SJCRH30 (cell line): ENCODE results near the genes MAG, GPR42, ZBTB32 and HSPB6.

DNA sequence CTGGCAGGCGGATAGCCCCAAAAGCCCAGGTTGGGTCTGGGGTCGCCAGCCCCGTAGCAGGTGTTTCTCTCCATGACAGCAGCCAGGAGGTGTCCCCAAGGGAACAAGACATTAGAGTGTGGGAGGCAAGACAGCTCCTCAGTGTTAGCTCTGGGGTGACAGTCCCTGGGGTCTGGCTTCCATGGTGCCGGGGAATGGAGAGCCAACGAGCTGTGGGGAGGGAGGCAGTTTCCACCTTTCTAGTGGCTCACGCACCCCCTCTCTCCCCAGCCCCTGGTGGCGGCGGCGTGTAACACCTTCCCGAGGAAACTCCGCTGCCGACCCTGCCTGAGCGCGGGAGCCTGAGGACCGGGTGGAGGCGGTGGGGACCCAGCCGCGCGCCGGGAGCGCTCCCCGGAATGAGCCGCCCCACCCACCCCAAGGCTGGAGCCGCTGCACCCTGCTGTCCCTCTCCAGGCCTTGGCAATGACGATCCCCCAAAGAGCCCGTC is 866 bp upstream of the FXYD5 start:
- RAMPAGE, long total RNA = no peak

DNA sequence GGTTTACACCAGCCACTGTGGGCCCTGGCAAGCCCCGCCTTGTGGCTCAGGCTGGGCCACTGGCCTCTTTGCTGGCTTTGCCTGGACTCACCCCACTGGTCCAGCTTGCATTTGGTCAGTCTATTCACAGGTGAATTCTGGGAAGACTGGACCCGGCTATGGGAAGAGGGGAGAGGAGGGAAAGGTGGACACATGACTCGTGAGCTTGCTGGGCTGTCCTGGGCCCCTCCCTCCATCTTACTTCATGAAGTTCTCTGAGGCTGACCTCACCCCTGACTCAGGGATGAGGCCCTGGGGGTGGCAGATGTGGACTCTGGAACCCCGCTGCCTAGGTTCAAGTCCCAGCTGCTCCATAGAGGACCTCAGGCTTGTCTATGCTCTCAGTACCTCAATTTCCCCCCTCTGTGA is 14.3 kb downstream of the FAM187B start:
- RAMPAGE, long total RNA = no peak

DNA sequence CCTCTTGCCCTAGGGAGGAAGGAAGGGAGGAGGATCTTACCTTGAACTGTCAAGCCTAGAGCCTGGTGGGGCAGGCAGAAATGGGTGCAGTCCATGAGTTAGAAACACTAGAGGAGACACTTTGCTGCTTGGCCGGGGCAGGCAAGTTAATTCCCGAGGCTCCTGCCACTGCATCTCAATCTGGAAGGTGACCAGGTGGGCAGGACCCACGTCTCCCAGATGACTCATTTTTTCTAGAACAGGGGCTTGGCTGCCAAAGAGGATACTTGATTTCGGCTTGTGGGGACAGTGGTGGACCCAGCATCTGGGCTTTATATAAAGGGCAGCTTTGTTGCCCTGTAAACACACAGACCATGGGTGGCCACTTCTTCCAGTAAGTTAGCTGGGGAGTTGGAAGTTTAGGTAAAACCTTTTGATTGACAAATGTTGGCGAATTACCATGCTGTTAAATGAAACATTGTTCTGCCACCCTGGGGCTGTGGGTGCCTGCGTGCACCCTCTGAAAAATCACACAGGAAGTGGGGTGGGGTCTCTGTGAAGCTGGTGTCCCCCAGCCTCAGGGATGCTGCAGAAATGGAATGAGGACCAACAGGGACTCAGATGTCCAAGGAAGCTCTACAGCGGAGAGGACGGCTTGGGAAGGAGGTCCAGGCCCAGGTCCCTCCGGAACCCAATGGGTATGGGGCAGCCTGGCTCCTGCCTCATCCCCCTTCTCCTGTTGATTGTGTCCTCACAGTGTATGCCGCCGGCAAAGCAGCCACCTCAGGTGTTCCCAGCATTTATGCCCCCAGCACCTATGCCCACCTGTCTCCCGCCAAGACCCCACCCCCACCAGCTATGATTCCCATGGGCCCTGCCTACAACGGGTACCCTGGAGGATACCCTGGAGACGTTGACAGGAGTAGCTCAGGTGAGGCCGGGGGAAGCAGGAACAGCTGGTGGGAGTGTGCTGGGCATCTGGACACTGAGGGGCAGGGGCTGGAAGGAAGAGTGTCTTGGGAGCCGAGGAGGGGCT is 2.8 kb upstream of the USF2 start:
- RAMPAGE, long total RNA = no peak

DNA sequence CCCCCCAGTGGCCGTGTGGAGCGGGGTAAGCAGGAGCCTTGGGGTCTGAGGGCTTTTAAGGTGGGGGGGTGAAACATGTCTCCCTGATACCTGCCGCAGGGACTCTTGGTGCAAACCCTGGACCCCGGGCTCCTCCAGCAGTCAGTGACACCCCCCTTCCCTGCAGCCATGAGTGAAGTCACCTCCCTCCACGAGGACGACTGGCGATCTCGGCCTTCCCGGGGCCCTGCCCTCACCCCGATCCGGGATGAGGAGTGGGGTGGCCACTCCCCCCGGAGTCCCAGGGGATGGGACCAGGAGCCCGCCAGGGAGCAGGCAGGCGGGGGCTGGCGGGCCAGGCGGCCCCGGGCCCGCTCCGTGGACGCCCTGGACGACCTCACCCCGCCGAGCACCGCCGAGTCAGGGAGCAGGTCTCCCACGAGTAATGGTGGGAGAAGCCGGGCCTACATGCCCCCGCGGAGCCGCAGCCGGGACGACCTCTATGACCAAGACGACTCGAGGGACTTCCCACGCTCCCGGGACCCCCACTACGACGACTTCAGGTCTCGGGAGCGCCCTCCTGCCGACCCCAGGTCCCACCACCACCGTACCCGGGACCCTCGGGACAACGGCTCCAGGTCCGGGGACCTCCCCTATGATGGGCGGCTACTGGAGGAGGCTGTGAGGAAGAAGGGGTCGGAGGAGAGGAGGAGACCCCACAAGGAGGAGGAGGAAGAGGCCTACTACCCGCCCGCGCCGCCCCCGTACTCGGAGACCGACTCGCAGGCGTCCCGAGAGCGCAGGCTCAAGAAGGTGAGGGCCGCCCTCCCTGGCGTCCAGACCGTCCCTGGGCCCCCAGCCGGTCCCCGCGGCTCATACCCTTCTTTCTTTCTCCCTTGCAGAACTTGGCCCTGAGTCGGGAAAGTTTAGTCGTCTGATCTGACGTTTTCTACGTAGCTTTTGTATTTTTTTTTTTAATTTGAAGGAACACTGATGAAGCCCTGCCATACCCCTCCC is 1.5 kb upstream of the USF2 start:
- RAMPAGE, long total RNA = no peak

GRCh38 chr19:35270962-35271373 is 2.2 kb downstream of the USF2 start:
- RAMPAGE, long total RNA = no peak

- RAMPAGE, long total RNA = no peak
These were observed 2.7 kb downstream of the USF2 start for GRCh38 chr19:35271374-35272035.

GRCh38 chr19:35273122-35273323 is 4.3 kb downstream of the USF2 start:
- RAMPAGE, long total RNA = no peak

DNA sequence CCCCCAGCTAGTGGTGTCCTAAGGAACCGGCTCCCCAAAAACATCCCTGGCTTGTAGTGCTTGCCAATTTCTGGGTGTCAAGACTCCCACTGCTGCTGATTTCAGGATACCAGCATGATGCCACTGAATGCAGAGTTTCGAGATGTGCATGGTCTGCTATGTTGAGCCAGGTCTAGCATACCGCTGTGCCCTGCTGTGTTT is 1.4 kb upstream of the HAMP start:
- RAMPAGE, long total RNA = no peak

DNA sequence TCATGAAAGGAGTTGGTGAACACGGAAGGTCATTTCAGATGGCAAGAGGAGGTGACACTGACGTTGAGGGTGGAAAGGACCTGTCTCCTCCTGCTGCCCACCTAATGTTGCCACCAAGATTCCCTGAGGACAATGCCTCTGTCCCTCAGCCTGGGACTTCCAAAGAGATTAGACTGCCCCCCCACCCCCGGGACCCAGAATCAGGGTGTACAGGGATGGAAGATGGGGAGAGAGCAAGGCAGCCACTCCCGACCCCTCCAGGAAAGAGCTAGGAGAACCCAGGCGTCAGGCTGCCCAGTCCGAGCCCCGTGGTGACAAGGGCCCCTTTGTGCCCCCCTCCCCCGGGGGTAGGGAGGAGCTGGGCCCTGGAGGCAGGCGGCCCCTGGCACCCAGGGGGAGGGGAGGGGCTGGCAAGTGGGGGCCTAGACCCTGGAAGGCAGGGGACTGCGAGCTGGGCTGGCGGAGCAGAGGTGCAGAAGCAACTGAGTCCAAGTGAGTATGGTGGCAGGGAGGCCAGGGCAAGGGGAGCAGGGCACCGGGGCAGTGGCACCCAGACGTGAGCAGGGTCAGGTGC is at the start of gene MAG:
Gene MAG, plus strand, starts transcription at position 449 of the 574 bp plus-strand sequence.
- RAMPAGE, long total RNA = no peak

- RAMPAGE, long total RNA = no peak
These were observed 339 bp downstream of the CD22 start for GRCh38 chr19:35329343-35329708.

DNA sequence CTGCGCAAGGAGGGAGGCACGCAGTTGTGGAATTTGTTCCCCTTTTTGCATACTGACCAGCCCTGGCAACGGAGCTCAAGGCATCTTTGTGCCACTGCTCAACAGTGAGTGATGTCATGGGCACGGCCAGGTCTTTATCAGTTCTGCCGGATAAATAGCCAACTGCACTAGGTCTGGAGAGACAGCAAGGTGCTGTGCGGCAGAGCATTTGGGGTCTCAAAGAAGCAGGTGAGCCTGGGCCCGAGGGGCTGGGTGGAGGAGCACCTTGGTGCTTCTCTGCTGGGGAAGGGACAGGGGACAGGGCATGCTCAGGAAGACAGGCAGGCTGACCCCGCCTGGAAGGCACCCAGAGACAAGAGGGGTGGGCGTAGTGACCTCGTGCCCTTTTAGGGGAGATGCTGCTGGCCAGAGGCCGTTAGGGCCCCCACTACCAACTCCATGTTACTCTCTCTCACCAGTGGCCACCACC is at the start of gene GPR42:
Gene GPR42, plus strand, starts transcription at position 178 of the 469 bp plus-strand sequence.
- RAMPAGE, long total RNA = no peak

DNA sequence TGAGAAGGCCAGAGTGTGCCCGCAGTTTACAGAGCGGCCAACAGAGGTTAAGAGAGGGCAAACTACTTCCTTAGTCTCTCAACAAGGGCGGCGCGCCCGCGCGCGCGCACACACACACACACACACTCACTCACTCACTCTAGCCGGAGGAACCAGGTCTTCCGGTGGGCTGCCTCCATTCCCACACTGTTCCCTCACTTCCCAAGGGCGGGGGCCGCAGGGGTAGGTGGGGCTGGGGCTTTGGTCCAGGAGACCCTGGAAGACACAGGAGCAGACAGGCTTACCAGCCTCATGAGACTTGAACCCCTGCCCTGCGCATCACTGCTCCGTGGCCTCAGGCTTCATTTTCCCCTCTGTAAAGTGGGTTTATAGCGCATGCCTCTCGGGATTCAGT is 828 bp downstream of the GAPDHS start:
- RAMPAGE, long total RNA = no peak

GRCh38 chr19:35551659-35551870 is 6.1 kb downstream of the TMEM147 start:
- RAMPAGE, long total RNA = no peak

DNA sequence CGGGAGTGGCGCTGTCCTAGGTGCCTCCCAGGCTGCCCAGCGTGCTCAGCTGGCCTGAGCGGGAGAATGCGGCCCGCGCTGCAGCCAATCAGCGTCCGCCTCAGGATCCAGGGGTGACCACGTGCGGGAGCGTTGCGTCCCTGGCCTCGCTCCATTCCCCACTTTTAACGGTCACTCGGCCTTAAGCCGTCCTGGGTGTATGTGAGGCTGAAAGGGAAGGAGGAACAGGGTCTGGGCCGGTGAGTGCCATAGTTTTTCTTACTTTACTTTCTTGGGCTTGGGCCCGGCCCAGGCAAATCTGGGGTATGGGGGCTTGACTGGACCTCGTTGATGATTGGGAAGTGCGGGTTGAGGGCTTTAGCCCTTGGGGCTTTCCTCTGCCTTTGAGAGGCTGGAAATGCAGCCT is at the start of gene ZBTB32:
Gene ZBTB32, plus strand, starts transcription at position 174 of the 406 bp plus-strand sequence.
- RAMPAGE, long total RNA = no peak

- RAMPAGE, long total RNA = no peak
These were observed 4.7 kb upstream of the KMT2B start for GRCh38 chr19:35712823-35713796.

DNA sequence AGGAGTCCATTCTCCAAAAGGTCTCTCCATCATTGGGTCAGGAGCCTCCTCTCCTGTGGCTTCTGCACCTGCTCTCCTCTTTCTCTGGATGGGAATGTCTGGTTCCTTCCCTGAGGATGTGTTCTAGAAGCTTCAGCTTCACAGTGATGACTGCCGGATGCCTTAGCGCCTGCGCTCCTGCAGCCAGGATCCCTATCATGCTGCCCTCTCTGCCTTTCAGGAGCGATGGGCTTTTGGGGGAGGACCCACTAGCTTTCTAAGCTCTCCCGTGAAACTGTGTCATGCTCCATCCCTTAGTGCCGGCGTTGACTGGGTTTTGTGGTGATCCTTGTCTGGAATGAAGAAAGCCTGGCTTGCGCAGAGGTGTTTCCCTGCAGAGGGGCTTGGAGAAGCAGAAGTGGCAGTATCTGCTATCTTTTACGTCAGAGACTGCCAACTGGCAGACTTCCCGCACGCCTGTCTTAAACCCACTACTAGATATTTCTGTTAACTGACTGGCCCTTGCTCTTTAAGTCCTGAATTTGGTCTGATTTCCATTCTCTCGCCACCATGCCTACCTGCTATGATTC is 3.9 kb upstream of the KMT2B start:
- RAMPAGE, long total RNA = no peak

DNA sequence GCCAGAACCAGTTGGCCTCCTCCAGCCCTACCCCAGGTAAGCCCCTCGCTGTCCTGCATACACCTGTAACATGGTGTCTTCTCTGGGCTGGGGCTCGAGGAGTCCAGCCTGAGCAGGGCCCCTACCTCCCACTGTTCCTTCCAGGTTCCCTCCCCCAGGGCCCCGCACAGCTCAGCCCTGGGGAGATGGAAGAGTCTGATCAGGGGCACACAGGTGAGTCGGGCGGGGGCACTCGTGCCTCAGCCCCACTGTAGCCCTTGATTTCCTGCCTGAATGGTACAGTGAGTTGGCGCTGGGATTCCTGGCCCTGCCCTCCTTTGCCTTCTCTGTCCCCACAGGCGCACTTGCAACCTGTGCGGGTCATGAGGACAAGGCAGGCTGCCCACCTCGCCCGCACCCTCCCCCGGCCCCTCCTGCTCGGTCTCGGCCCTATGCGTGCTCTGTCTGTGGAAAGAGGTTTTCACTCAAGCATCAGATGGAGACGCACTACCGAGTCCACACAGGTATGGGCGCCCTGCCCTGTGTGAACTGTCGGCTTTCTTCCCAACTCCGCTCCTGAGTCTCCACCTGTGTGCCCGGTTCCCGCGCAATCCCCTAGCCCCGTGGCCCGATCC is 1.9 kb upstream of the KMT2B start:
- RAMPAGE, long total RNA = no peak

GRCh38 chr19:35722413-35723341 is 4.9 kb downstream of the KMT2B start:
- RAMPAGE, long total RNA = no peak

- RAMPAGE, long total RNA = no peak
These were observed 640 bp downstream of the HSPB6 start for GRCh38 chr19:35756162-35756615.

- RAMPAGE, long total RNA = no peak
These were observed at the start of gene HSPB6 for GRCh38 chr19:35756765-35757094. Gene HSPB6, minus strand, starts transcription at chr19:35757029.